Colon Carcinoma Metastatic in the Lung (tissue), 2 donors: ENCODE measurements around the gene TMC8.

- PRO-cap, 2 experiments, result peak in 2 of 2 experiments; most common plus-strand start chr17:77452171 (in 1); most common minus-strand start chr17:77452096 (in 2)
Measured at GRCh38 chr17:77451658-77452709, 170.7 kb downstream of the SEPTIN9 start.

- PRO-cap, 2 experiments, result peak in 1 of 2 experiments; most common minus-strand start chr17:77454871 (in 1)
Measured at GRCh38 chr17:77454561-77455334, 173.4 kb downstream of the SEPTIN9 start.

DNA sequence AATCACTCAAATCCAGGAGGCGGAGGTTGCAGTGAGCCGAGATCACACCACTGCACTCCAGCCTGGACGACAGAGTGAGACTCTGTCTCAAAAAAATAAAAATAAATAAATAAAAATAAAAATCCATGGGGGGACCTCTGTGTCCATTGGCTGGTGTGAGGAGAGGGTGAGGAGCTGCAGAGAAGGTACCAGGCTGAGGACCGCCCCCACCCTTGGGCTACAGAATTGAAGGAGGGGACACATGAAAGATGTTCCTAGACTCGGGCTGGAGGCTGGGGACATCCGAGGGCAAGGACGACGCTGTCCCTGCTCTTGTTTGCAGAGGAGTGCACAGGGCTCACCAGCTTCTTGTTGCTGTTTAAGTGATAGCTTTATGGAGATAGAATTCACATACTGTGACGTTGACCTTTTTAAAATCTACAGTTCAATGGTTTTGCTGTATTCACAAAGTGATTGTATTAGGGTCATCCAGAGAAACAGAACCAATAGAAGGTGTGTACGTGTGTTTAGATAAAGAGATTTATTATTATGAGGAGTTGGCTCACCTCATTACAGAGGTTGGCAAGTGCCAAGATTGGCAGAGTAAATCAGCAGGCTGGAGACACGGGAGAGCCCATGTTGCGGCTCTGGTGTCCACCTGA lies 180.0 kb downstream of the SEPTIN9 start:
- PRO-cap, 2 experiments, result no peak in any of the 2 experiments

GRCh38 chr17:77466131-77466584 lies 184.9 kb downstream of the SEPTIN9 start:
- PRO-cap, 2 experiments, result no peak in any of the 2 experiments

DNA sequence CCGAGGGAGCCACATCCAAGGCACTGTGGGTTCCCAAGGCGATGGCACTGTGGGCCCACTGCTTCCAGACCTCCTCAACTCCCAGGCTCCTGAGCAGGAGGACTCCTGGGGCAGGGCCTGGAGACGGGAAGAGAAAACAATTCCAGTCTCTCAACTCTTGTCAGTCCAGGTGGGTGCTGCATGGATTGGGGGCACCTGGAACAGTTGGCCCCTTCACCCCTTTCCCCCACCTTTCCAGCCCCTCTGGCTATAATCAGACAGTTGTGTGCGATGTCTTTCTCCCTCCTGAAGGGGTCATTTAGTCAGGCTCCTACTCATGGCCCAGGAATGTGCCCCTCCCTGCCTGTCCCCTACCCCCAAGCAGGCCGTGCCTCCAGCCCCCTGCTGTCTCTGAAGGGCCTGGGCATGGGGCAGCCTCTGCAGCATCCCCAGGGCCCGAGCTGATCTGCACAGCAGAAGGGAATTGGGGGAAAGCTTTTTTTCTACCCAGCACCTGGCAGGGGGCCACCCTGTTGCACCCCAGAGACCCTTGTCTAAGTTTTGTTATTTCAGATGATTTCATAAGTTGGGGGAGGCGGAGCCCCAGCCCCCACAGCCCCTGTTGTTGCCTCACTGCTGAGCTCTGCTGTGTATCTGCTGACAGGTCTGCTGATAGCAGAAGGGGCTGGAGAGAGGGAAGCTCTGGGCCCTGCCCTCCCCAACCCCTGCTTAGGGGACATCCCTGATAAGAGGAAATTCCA lies 189.8 kb downstream of the SEPTIN9 start:
- PRO-cap, 2 experiments, result no peak in any of the 2 experiments

- PRO-cap, 2 experiments, result no peak in any of the 2 experiments
Measured at GRCh38 chr17:77485058-77485318, 203.7 kb downstream of the SEPTIN9 start.

GRCh38 chr17:77493574-77493967 lies 212.3 kb downstream of the SEPTIN9 start:
- PRO-cap, 2 experiments, result no peak in any of the 2 experiments

DNA sequence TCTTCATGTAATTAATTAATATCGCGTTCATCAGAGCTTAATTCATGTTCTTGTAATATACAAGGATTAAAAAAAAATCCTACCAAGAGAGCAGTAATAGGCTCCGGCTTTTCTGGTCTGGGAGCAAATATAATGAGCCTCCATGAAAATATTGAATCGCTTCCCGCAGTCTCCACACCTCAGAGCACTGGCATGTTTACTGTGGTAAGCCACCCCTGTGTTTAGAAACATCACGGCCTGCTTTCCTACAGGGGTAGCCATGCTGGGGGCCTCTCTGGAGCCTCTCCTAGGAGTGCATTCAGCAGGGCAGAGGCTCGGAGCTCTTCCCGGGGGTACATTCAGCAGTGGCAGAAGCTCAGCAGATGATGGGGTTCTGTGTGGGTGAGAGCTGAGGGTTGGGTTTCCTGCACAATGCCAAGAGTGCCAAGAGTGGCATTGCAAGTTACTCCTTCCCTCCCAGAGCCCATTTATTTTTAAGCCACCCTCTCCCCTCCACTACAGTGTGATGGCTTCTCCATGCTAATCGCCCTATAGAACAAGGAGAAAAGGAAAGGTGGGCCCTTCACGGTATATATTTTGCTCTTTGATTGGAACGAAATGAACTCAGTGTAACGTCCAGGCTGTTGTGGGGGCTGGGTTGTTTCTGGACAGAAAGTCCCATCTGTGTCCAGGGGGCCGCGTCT lies 246.1 kb downstream of the SEPTIN9 start:
- PRO-cap, 2 experiments, result no peak in any of the 2 experiments

GRCh38 chr17:77548165-77548628 lies 266.9 kb downstream of the SEPTIN9 start:
- PRO-cap, 2 experiments, result peak in 1 of 2 experiments; most common plus-strand start chr17:77548545 (in 1); most common minus-strand start chr17:77548382 (in 1)

- PRO-cap, 2 experiments, result no peak in any of the 2 experiments
Measured at GRCh38 chr17:77696660-77697250, 261.7 kb upstream of the TNRC6C start.

- PRO-cap, 2 experiments, result no peak in any of the 2 experiments
Measured at GRCh38 chr17:77734343-77734994, 224.0 kb upstream of the TNRC6C start.

GRCh38 chr17:77790226-77791050 lies 168.1 kb upstream of the TNRC6C start:
- PRO-cap, 2 experiments, result no peak in any of the 2 experiments

DNA sequence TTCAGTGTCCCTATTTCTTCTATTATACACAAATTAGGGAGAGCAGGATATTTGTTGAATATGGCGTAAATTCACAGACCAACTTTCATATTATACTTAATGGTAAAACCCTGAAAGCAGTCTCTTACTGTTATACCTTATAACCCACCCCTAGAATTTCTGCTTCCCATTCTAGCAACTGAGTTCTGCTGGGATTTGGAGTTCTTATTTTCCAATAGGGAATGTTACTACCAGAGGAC lies 24.4 kb downstream of the TNRC6C start:
- PRO-cap, 2 experiments, result no peak in any of the 2 experiments

- PRO-cap, 2 experiments, result no peak in any of the 2 experiments
Measured at GRCh38 chr17:78112828-78113392, 15.6 kb downstream of the TMC6 start.

DNA sequence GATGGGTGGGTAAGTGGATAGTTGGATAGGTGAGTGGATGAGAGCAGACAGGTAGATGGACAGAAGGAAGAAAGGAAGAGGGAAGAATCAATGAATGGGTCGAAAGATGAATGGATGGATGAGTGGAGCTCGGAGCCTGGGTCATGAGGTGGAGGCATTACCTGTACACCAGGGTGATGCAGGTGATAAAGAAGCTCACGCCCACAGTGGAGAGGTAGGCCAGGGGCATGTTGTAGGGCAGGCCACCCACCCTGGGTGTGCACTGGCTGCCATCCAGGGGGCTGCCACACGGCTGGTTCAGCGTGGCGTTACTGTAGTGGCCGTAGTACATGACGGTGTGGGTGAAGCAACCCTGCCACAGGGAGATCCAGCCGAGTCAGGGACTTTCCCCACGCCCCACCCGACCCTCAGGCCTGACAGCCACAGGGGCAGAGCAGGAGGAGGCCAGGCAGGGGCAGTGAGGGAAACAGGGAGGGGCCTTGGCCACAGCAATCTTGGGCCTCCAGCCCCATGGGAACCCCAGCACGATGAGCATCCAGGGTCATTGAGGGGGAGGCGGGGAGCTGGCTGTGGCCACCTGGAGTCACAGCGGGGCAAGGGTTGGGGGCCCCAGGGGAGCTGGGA lies 4.6 kb downstream of the TMC6 start:
- PRO-cap, 2 experiments, result no peak in any of the 2 experiments

- PRO-cap, 2 experiments, result peak in 1 of 2 experiments; most common plus-strand start chr17:78130779 (in 1); most common minus-strand start chr17:78130645 (in 1)
Measured at GRCh38 chr17:78130525-78131153, at the start of gene TMC8. TSS of gene TMC8 (plus strand) at chr17:78130771.

DNA sequence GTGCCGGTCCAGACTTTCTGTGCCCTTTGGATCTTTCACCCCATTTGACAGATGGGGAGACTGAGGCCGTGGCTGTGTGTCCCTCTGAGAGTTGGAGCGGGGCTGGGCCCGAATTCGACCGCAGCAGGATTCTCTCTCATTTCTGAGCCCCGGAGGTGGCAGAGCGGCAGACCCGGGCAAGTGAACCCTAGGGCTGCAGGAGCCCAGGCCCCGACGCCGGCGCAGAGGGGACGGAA lies 577 bp downstream of the TMC8 start:
- PRO-cap, 2 experiments, result no peak in any of the 2 experiments

- PRO-cap, 2 experiments, result peak in 1 of 2 experiments; most common minus-strand start chr17:78172428 (in 1)
Measured at GRCh38 chr17:78171704-78172546, 3.5 kb downstream of the SYNGR2 start.

DNA sequence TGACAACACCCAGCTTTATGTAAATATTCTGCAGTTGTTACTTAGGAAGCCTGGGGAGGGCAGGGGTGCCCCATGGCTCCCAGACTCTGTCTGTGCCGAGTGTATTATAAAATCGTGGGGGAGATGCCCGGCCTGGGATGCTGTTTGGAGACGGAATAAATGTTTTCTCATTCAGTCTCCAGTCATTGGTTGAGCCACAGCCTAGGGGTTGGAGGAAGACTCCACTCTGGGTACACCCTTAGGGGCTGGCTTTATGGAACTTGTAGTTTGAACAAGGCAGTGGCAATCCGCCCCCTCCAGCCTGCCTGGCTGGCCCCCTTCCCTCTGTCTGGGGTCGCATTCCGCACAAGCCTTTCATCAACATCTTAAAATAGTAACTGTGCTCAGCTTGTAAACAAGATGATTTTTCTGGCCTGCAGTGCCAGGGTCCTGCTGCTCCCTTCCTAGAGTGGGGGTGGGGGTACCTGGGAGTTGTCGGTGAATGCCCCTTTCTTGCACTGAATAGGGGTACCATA lies 4.2 kb downstream of the SYNGR2 start:
- PRO-cap, 2 experiments, result no peak in any of the 2 experiments

DNA sequence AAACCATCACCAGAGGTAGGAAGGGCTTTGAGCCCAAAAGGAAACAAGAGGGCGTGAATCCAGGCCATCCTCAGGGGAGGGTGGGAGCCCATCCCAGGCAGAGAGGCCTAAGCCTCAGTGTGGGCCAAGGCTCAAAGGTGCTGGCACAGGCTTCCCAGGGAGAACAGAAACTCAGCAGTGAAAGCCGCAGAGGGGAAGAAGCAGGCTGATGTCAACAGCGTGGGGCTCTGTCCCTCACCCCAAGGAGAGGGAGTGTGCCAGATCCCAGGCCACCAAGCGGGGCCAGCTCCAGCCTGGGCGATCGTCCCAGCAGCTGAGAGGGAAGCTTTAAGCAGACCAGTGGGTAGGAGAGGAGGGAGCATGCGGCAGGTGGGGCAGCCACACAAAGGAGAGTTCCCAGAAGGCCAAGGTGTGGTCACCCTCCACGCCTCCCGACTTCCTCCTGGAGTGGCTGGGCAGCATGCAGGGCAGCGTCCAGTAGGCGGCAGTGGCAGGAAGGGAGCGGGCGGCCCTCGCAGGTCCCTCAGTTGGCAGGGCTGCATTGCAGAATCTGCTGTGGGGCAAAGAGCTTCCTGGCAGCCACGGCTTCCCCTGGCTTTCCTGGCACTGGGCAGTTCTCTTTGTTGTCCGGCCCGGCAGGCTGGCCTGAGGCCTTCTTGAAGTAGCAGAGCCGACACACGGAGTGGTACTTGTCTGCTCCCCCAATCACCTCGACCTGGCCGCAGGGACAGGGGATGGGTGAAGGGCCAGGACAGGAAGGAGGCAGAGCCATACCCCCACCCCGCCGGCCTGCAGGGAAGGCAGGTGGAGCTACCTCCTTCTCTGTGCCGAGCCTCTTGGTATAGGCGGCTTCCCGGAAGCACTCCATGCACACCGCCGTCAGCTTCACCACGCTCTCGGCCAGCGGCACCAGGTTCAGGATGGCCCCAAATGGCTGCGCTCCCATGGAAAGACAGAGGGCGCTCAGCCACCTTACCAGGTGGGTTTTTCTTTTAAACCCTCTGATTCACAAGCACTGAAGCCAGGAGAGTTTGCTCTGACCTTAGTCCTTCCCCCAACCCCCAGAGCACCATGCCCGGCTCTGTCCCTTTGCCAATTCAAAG lies 6.2 kb downstream of the SYNGR2 start:
- PRO-cap, 2 experiments, result peak in 2 of 2 experiments; most common plus-strand start position 480 of the sequence (in 2); most common minus-strand start position 303 of the sequence (in 1)